GM23338 (cell line): ENCODE measurements around the gene VGLL4.

DNA sequence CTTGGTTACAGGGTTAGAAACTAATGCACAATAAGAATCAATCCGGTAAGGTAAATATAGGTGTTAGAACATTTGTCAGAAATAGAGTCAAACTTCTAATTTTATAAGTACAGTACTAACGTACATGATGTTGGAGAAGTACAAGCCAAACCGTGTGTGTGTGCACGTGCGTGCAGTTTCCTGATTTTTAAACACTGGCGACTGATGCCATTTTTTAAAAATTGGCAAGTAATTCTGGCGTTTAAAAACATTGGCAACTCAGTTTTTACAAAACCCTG lies 661 bp downstream of the ATG7 start:
- PRO-cap = no peak
- RAMPAGE, long total RNA = no peak

DNA sequence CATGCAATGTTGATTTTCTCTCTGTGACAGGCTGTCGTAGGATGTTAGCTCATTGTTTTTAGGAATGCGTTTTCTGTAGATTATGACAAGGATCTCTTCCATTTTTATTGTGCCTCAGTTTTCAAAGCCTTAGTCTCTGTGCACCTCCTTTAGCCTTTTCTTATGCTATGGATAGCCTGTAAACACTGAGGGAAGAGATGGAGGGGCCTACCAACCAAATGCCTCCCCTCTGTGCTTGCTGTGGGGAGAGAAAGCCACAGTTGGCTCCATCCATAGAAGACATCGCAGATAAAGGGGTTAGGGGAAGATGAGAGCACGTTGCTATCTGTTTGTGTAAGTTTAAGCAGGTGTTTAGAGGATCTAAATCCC lies 164.9 kb downstream of the ATG7 start:
- PRO-cap = no peak
- RAMPAGE, long total RNA = no peak

GRCh38 chr3:11477491-11478090 lies 166.1 kb downstream of the VGLL4 start:
- PRO-cap = no peak
- RAMPAGE, long total RNA = no peak

GRCh38 chr3:11549467-11550161 lies 94.1 kb downstream of the VGLL4 start:
- PRO-cap = no peak
- RAMPAGE, long total RNA = no peak

GRCh38 chr3:11568115-11569299 lies 75.2 kb downstream of the VGLL4 start:
- PRO-cap = no peak
- RAMPAGE, long total RNA = no peak

GRCh38 chr3:11580121-11580703 lies 63.5 kb downstream of the VGLL4 start:
- PRO-cap = no peak
- RAMPAGE, long total RNA = no peak

GRCh38 chr3:11643218-11644351 lies at the start of gene VGLL4:
VGLL4 (minus strand) TSS chr3:11643915.
- PRO-cap = bidirectional peak, plus-strand start at chr3:11643359, minus-strand start at chr3:11643381; bidirectional peak, plus-strand start at chr3:11643706, minus-strand start at chr3:11643645; bidirectional peak, plus-strand start at chr3:11643973, minus-strand start at chr3:11643915
- RAMPAGE, long total RNA = no peak

DNA sequence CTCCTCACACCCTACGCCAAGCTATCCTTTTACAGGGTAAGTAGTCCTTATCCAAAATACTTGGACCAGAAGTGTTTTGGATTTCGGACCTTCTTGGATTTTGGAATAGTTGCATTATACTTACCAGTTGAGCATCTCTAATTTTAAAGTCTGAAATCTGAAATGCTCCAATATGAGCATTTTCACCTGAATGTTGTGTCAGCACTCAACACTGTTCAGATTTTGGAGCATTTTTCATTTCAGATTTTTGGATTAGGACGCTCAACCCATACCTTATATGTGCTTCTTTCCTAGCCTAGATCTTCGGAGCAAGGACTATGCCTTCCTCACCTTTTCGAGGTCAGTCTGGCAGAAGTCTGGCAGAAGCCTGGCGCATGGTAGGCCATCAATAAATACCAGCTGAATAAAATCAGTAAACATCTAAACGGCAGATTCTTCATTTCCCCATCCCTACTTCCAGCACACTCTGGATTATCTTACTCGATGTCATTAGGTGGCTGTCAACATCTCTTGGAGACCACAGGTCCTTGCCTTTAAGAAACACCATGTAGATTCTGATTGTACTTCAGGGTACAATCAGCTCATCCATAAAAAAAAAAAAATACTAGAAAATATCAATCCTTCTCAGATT lies 3.8 kb upstream of the VGLL4 start:
- PRO-cap = no peak
- RAMPAGE, long total RNA = no peak

GRCh38 chr3:12138907-12139587 lies 19.7 kb downstream of the TIMP4 start:
- PRO-cap = no peak
- RAMPAGE, long total RNA = no peak

DNA sequence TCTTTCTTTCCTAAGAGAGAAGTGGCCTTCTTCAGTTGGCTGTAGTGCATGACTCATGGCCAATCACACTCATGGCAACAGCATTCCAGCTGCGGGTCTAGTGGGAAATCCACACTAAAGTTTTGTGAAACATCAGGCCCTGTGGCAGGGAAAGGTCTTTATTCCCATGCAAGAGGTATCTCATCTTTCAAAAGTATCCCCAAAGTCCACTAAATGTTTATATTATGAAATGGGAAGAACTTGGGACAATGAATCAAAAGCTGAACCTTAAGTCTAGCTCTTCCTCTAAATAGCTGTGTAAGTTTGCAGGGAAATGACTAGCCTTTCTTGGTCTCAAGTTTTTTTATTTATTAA lies 11.7 kb upstream of the TIMP4 start:
- PRO-cap = no peak
- RAMPAGE, long total RNA = no peak

- PRO-cap = no peak
- RAMPAGE, long total RNA = no peak
Measured at GRCh38 chr3:12303842-12304549, 15.1 kb downstream of the PPARG start.

GRCh38 chr3:12579568-12580099 lies 22.7 kb downstream of the MKRN2 start:
- PRO-cap = no peak
- RAMPAGE, long total RNA = no peak

- PRO-cap = bidirectional peak, plus-strand start at chr3:12674384, minus-strand start at chr3:12674273; bidirectional peak, plus-strand start at chr3:12674560, minus-strand start at chr3:12674535
- RAMPAGE, long total RNA = no peak
Measured at GRCh38 chr3:12674124-12674773, 10.3 kb upstream of the RAF1 start.

DNA sequence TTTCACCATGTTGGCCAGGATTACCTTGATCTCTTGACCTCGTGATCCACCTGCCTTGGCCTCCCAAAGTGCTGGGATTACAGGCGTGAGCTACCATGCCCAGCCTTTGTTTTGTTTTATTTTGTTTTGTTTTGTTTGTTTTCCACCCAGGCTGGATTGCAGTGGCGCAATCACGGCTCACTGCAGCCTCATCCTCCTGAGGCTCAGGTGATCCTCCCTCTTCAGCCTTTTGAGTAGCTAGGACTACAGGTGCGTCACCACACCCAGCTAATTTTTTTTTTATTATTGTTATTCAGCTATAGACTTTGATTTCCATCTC lies 12.7 kb upstream of the RAF1 start:
- PRO-cap = no peak
- RAMPAGE, long total RNA = no peak

DNA sequence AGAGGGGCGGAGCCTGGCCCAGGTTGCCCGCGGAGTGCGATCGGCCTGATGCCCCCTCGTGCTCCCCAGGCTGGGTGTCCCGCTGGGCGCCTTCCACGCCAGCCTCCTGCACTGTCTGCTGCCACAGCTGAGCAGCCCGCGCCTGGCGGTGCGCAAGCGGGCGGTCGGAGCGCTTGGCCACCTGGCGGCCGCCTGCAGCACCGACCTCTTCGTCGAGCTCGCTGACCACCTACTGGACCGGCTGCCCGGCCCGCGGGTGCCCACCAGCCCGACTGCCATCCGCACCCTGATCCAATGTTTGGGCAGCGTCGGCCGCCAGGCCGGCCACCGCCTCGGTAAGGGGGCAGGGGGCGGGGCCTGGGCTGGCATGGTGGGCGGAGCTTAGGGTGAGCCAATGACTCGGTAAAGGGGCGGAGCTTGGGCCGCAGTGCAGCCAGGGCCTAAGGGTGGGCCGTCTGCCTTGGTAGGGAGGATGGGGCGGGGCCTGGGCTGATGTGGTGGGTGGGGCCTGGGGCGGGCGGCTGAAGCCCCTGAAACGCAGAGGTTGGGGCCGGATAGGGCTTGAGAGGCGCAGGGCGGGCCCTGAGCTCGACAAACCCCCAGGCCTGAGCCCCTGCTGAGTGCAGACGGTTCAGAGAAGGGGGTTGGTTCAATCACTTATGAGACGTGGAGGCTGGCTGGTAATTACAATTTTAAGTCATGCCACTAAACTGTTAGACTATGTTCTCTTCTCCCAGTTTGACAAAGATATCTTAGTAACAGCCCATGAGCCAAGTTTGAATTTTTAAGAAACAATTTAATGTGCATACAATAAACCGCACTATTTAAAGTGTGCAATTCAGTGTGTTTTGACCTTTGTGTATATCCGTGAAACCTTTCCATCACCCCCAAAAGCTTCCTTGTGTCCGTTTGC lies 13.8 kb downstream of the CAND2 start:
- PRO-cap = bidirectional peak, plus-strand start at position 124 of the sequence, minus-strand start at position 117 of the sequence; bidirectional peak, plus-strand start at position 623 of the sequence, minus-strand start at position 337 of the sequence
- RAMPAGE, long total RNA = no peak

DNA sequence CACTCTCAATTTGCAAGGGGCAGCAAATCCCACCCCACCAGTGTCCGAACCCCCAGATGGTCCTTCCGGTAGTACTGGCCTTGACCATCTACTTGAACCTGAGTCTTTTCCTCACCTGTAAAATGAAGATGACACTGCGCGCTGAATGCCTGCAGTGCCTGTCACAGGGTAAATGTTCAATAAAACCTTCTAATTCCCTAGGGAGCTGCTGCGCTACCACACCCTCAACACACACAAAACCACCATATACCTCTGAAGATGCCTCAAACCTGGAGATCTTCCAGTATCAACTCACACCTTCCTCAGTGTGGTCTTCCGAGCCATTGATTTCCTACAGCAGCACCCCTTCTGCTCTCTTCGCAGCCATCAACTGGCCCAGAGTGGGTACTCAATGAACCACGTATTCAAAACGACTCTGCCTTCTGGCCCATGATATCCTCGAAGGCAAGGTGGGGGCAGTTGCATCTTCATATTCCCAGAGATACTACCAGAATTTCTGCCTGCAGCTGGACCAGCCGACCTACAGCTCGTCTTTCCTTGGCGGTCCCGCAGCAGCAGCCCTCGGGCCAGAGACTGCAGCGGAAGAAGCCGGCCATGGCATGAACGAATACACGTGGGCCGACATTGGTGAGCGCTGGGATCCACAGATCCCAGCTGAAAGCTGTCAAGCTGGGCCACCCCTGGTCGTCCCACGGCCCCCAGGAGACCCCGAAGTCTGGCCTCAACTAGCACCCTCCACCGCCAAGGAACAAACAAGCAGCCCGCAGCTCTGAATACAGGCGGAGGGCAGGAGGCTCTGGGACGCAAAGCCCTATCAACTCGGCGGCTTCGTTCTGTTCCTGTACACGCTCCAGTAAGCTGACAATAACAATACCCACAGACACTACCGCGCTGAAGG lies 596 bp downstream of the RPL32 start:
- PRO-cap = bidirectional peak, plus-strand start at position 87 of the sequence, minus-strand start outside the sequence; bidirectional peak, plus-strand start at position 624 of the sequence, minus-strand start at position 353 of the sequence; bidirectional peak, plus-strand start at position 831 of the sequence, minus-strand start outside the sequence
- RAMPAGE, long total RNA = no peak

GRCh38 chr3:12941557-12942177 lies 100.3 kb upstream of the RPL32 start:
- PRO-cap = no peak
- RAMPAGE, long total RNA = no peak

GRCh38 chr3:12944394-12944774 lies 103.0 kb upstream of the RPL32 start:
- PRO-cap = no peak
- RAMPAGE, long total RNA = no peak

DNA sequence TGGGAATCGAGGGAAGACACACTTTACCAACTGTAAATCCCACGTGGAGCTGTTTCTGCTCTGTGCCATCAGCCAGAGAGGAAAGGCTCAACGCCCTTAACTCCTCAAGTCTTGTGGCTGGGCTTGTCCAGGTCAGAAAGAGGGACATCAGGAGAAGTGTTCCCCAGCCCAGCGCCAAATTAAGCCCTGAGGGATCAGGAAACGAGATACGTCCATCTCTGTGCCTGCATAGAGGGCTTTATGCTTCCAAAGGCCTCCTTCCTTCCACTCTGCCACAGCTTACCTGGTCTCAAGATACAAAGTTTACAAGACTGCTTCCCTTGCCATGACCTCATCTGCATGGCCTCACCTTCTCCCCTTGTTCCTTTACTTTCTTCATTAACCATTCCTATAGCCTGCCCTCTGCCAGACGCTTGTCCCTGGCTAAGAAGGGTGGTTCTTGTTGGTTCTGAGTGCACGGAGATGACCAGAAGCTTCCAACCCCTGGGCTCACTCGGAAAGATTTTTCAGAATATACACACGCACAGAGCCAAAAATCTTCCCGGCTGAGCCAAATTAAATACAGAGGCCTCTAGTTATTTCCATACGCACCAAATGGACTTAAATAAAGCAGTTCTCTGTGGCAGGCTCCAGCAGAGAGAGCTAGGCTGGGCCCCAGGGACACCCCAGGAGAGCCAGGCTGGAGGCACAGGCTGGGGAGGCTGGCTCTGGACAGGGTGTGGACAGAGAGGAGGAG lies 115.7 kb upstream of the RPL32 start:
- PRO-cap = no peak
- RAMPAGE, long total RNA = no peak

DNA sequence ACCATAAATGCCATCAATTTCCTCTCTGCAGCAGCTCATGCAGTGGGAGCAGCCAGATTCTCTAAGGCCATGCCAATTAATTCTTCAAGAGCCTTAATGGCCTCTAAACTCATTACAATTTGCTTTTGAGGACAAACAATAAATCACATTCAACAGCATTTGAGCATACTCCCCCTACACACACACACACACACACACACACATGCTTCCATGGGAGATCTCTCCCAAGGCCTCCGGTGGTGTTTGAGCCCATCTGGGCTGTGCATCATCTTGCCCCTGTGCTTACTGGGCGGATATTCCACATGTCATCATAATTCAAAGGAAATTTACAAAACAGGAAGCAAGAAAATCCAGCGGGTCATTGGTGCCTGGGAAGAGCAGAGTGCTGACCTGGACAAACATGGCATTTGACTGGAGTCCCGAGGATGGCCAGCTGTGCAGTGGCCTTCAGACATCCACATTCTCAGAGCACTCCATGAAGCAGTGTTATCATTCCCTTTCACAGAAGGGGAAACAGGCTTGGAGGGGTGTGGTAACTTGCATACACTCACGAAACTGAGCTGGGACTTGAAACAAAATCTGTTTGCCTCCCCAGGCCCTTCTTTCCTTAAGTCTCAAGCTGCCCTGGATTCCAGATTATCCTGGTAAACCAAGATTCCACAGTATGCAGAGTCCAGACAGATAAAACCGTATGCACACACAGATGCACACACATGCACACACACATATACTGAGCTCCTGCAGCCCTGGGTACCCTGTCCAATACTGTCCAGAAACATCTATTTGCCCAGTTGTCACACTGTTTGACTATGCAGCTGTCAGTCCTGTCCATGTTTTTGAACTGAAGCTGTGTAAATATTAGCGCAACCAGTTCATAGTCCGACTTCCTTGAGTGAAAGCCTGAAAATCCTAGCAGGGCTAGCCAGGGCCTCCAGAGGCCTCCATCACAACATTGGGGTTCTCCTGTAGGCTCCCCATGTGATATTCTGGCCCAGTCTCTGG lies 108.8 kb downstream of the IQSEC1 start:
- PRO-cap = no peak
- RAMPAGE, long total RNA = no peak